Epithelial cell of proximal tubule (primary cell): ENCODE results near the gene SPDYE16.

- RAMPAGE, long total RNA: no peak
- RRBS: no CpG with 5 or more reads among the region's 5 CpGs
Observed at GRCh38 chr7:76306249-76306418, 3.7 kb downstream of the HSPB1 start.

GRCh38 chr7:76359208-76359718 lies 472 bp upstream of the YWHAG start:
- RAMPAGE, long total RNA: no peak
- RRBS: no CpG with 5 or more reads among the region's 31 CpGs

- RAMPAGE, long total RNA: no peak
- RRBS: no CpG with 5 or more reads among the region's 5 CpGs
Observed at GRCh38 chr7:76543245-76543547, at the start of gene SPDYE16. TSS of gene SPDYE16 (minus strand) at chr7:76543297.

GRCh38 chr7:76595834-76596465 lies 31.1 kb downstream of the POMZP3 start:
- RAMPAGE, long total RNA: no peak
- RRBS: no CpG with 5 or more reads among the region's 1 CpG

- RAMPAGE, long total RNA: no peak
- RRBS: no CpG with 5 or more reads among the region's 3 CpGs
Observed at GRCh38 chr7:76829238-76829743, 202.2 kb upstream of the POMZP3 start.

DNA sequence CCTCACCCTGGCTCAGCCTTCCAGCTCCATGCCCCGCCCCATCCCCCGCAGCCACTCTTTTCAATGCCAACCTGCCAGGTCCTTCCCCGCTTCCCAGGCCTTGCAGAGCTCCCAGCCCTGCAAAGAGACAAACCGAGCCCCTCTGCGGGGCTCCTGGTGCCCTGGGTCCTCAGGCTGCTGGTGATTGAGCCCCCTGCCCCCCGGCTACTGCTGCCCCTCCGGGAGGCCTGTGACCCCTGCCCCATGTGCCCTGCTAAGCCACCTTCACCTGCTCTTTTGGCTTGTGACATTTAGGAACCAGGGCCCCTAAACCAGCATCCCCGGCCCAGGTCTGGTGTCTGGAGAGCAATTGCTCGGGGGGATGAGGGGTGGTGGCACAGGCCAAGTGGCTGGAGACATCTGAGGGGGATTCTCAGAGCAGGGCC lies 25.7 kb downstream of the SPDYE17 start:
- RAMPAGE, long total RNA: no peak
- RRBS: 72% methylated on average over 1 of the region's 9 CpGs

DNA sequence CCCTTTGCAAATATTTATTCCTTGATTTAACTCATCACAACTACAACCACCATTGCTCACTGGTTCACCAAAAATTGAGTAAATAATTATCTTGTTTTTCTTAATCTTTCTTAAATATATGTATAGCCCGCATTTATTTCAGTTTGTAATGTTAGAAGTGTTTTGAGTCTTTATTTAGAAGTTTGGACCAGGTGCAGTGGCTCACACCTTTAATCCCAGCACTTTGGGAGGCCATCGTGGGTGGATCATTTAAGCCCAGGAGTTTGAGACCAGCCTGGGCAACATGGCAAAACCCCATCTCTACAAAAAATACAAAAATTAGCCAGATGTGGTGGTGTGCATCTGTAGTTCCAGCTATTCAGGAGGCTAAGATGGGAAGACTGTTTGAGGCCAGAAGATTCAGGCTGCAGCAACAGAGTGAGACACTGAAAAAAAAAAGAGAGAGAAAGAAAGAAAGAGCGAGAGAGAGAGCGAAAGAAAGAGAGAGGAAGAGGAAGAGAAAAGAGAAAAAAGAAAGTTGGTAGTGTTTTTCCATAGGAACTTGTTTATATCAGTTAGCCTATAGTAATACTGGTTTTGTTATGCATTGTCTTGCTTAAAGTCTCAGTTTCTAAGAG lies 12.7 kb downstream of the CCDC146 start:
- RAMPAGE, long total RNA: no peak
- RRBS: no CpG with 5 or more reads among the region's 4 CpGs

DNA sequence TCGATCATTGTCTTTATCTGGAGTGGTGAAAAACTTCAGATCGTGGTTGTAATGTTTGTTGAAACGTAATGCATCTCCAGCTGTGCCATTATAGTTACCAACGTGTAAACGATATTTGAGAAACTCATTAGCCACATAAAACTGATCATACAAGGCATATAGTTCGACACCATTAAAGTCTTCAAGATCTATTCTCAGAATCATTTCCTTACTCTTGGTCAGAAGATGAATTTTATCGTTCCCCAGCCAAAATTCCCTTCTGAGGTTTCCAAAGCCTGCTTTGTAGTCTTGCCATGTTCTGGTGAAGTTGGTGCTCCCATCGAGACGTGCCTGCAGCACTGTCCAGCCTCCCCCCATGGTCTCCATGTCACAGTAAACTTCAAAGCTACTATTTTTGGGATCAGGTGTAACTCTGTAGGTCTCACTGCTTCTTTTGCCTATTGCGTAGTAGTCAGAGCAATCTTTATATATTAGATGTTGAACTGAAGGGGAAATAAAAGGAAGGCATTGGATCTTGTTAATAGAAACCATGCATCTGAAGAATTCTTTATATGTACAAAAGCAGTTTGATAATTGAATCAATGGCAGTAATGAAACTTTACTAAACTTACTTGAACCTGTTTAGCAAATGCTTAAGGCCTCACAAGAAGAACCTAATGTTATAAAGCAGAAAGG lies 3.0 kb downstream of the FGL2 start:
- RAMPAGE, long total RNA: no peak
- RRBS: no CpG with 5 or more reads among the region's 10 CpGs

DNA sequence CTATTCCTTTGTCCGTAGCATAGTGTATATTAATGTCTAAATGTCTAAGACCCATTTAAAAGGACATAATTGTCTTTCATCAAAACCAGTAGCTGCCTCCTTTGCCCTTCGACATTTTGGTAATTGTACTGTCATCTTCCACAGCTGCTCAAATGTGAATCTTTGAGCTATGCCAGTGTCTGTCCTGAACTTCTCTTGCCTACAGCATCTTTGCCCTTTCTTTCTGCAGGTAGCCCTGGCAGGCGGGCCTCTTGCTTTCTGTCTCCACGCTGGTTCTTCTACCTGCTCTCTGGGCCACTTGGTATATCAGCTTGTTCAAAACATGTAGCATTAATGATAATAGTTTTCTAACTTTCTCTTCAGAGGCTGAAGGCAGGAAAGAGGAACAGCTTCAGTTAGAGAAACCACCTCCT lies 806 bp upstream of the FGL2 start:
- RAMPAGE, long total RNA: no peak
- RRBS: no CpG with 5 or more reads among the region's 4 CpGs

DNA sequence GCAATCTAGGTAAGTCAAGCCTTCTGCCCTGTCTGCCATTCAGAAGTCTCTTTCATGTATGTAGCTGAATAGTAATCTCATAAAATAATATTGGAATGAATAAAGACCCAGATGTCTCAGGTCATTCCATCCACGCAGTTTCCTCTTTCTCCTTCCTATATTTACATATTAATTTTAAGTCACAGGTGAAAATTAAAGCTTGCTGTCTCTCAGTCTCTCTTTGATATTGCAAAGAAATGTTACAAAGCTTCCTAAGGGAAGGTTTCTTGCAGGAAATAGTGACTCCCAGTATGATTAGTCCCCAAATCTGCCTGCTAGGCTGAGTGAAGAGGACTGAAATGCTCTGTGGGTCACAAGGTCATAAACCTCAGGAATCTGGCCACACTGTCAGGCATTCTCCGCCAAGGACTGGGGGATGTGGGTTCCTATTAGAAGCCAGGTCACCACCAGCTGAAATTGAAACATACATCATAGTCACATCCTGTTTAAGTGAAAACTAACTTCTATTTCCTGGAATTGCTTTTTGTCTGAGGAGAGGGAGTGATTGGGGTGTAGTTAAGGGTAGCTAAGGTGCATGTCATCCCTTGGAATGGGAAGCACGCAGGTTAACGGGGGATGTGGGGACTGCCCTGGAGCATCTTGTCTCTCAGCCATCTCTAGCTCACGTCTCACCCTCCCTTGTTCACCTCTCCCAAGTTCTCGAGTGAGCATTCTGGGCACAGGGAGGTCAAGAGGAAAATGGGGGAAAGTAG lies 11.8 kb upstream of the GSAP start:
- RAMPAGE, long total RNA: no peak
- RRBS: no CpG with 5 or more reads among the region's 6 CpGs

DNA sequence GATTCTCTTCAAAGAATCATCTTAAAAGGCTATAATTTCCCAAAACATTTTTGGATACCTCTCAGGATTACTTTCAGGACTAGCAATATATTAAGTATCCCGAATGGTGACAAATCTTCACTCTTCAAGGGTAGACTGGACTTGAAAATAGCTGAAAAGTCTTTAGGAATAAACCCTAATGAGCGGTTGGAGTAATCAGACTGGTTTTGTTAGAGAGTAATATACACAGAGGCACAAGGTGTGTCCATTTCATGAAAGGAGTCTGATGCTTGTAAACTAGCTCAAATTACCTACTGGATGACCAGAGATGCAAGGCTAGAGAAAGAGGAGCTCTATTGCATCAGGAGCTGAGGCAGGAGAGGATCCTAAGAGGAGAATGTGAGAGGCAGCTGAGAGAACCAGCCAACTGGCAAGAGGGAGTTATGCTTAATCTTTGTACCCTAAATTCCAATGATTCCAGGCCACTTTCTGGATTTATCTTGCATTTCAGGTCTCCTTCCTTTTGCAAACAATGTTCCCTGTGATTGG lies 57.7 kb upstream of the PTPN12 start:
- RAMPAGE, long total RNA: no peak
- RRBS: no CpG with 5 or more reads among the region's 2 CpGs

DNA sequence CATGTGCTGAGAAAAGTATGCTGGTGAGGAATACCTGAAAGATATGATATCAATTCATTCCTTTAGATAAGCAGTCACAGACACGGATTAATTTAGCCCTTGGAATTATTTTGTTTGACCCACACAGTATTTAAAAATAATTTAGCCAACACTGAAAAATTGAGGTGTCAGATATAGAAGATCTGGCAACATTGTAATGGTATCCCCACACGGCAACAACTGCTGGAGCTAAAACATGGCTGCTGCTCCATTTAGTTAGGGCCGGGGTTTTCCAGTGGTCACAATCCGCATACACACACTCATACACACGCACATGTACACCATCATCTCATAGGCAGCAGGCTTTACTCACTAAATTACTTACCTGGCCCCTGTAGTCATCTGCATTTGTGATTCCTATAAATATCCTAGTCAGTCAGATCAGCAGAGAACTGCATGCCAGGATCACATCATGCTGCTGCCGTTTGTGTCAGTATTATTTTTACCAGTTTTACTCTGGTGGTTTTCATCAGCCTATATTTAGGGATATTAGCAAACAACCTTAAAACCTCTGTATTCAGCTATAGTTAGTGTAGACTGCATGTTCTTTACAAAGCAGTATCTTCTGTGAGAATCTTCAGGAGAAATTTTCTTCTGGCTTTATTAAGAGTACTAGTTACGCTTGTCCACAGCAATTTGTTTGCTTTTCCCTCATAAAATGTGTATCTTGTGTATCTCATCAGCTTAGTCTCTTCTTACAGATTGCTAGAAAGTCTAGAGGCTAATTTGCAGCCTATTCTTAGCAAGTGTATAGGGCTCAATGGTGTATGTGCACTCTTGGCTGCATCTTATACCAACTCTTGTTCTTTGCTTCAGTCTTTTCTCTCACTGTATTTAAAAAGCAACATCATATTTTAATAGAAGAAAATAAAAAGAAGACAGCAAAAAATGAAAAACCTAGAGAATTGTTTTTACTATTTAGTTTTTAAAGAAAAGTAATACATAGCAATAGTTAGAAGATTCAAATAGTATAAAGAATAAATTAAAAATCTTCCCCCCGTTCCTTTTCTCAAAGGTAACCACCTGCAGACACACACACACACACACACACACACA lies 38.2 kb upstream of the PTPN12 start:
- RAMPAGE, long total RNA: no peak
- RRBS: no CpG with 5 or more reads among the region's 8 CpGs

DNA sequence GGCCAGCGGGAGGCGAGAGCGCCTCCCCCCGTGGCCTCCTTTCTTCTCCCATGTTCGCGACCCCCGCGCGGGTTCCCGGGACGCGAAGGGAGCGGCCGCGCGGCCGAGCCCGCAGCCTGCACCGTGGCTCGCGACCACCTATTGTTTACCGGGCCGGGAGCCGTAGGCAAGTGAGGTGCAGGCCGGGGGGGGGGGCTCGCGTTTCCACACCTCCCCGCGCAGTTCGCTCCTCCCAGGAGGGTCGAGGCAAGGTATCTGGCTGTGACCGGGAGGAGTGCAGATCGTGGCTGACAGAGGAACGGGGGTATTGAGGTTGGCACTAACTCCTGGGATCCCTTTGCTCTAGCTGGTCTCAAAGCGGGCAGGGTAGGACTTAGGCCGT lies 691 bp downstream of the PTPN12 start:
- RAMPAGE, long total RNA: start-site peak on the plus strand centred at position 225 of the sequence, 119 bp wide, 63 and 19 reads in 2 replicates
- RRBS: under 1% methylated on average over 28 of the region's 36 CpGs

GRCh38 chr7:77541744-77542618 lies 4.9 kb downstream of the PTPN12 start:
- RAMPAGE, long total RNA: no peak
- RRBS: no CpG with 5 or more reads among the region's 2 CpGs

DNA sequence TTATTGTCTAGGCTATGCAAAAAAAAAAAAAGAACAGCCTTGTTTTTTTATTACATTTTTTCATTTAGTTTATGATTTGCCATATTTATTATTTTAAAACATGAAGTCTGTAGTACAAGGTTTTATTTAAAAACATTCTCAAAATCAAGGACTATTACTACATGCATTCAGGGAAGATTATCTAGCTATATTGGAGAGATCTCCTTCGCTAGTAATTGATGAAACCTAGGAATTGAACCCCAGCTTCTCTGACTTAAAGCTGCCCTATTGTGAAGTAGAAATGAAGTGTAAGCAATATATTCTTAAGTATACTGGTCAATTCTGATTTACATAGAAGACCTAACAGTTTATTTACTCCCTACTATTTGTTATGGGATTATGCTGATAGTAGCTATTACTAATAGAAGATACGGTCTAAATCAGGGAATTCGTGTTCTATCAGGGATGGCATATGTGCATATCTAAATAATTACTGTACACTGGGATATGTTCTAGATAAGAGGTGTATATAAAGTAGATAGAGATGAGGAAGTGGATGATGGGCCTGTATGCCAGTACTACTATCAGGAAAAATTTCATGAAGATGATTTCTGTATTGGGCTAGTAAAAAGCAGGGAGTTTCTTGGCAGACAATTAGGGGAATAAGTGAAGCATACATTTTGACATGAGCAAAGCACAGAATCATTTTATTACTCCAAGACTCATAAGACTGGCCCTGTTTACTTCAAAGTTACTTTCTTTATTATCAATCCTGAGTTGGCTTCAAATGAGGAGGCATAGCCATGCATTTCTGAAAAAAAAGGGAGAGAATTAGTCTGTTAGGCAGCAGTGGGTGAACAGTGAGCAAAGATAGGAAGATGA lies 26.1 kb downstream of the PTPN12 start:
- RAMPAGE, long total RNA: no peak
- RRBS: no CpG with 5 or more reads among the region's 3 CpGs

- RAMPAGE, long total RNA: no peak
- RRBS: no CpG with 5 or more reads among the region's 1 CpG
Observed at GRCh38 chr7:77583416-77583856, 46.3 kb downstream of the PTPN12 start.

DNA sequence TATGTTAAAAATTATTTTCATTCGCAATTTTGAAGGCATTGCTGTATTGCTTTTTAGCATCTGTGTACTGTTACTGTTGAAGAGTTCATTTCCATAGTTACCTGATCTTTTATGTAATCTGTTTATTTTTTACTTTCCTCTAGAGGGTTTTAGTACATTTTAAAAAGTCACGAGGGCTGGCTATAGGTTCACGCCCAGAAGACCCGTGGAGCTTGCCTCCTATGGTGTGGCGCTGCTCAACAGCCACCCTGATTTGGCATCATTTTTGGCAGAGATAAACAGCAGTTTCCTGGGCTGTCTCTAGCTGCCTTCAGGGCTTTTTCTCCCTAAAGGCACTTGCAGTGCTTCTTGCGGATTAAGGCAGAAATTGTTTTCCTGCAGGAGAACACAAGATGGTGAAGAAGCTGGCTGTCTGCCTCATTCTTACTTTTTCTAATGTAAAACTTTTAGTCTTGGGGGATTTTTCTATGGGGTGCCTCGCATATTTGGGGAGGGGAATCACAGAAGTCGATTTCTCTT lies 32.1 kb downstream of the RSBN1L start:
- RAMPAGE, long total RNA: no peak
- RRBS: no CpG with 5 or more reads among the region's 8 CpGs

DNA sequence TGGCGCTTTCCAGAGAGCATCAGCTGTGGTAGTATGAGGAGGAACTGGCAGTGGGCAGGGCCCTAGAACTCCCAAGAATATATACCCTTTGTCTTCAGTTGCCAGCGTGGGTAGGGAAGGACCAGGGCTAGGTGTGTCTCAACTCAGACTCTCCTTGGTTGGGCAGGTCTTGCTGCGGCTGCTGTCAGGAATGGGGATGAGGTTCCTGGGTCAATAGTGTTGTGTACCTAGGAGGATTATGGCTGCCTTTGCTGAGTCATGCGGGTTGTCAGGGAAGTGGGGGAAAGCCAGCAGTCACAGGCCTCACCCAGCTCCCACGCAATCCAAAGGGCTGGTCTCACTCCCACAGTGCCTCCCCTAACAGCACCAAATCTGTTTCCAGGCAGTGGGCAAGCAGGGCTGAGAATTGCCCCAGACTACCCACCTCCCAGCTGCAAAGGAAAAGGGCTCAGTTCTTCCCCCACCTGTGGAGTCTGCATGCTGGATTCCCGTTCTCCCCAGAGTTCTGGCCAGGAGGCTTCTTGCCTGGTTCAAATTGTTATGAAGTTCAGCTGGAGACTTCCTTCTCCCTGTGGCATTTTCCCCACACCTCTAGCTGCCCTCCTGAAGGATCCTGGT lies 191.9 kb upstream of the TMEM60 start:
- RAMPAGE, long total RNA: no peak
- RRBS: no CpG with 5 or more reads among the region's 6 CpGs

- RAMPAGE, long total RNA: no peak
- RRBS: no CpG with 5 or more reads among the region's 6 CpGs
Observed at GRCh38 chr7:78400453-78401042, 602.3 kb upstream of the TMEM60 start.

DNA sequence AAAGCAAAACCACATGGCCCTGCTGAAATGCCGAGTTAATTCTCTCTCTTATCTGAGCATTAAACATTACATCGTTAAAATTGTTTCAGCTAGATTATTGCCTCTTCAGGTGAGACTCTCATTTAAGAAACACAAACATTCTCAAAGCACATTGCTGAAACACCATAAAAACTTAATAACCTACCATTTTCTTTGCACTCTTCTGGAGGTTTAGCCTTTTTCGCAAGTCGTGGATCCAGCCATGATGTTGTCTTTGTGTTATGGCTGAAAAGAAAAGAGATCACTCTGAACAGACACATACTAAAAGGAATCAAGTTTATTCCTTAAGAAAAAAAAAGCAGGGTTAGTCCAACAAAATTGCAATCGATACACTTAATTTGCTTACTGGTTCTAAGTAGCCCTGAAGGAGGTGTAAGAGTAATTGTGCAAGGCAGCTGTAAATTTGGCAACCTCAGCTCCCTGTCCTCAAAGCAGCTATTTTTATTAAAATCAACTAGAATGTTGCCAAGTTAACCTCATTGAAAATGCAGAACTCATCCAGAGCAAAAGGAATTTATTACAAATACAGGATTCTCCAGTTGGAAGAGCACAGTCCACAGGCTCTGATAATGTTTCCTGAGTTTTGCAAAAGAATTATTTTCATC lies 691.5 kb upstream of the TMEM60 start:
- RAMPAGE, long total RNA: no peak
- RRBS: no CpG with 5 or more reads among the region's 5 CpGs